Fibroblast of villous mesenchyme (primary cell): ENCODE measurements around a stretch of chr6.

GRCh38 chr6:34559800-34560276 lies 3.7 kb upstream of the SPDEF start:
- CAGE, long polyA plus RNA = no peak

- CAGE, long polyA plus RNA = no peak
These were observed 31.5 kb upstream of the SPDEF start for GRCh38 chr6:34587446-34588194.

- CAGE, long polyA plus RNA = no peak
These were observed 23.8 kb downstream of the ILRUN start for GRCh38 chr6:34672837-34673036.

GRCh38 chr6:34793073-34793404 lies 1.2 kb downstream of the BLTP3A start:
- CAGE, long polyA plus RNA = no peak

DNA sequence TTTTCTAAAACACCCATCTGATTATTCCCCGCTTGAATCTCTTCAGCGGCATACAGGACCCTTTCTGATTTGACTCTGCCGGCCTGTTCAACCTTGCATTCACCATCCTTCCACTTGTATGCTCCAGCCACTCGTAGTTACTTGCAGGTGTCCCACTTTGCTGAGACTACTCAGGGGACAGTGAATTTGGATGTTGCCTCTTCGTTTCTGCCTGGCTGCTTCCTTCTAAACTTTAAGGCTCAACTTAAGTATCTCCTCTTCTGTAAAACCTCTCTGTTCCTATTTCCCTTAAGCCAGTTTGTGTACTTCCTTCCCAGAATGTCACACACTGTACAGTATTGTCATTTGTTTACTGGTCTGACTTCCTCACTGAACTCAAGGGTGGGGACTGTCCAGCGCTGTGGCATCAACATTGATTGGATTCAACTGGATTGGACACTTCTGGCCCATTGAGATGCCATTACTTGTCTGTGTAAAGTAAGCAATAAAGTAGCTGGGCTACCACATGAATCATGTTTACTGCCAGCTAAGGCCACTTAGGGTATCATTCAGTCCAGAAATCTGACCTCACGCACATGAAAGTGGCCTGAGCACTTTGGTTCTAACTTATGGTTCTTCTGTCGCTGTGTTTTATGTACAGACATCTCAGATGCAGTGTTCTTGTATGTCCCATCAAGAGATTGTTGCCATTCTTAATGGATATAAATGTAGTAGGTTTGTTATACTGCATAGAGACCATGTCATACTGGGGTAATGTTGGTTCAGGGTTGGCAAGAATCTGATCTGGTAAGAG lies 69.7 kb downstream of the ANKS1A start:
- CAGE, long polyA plus RNA = no peak

DNA sequence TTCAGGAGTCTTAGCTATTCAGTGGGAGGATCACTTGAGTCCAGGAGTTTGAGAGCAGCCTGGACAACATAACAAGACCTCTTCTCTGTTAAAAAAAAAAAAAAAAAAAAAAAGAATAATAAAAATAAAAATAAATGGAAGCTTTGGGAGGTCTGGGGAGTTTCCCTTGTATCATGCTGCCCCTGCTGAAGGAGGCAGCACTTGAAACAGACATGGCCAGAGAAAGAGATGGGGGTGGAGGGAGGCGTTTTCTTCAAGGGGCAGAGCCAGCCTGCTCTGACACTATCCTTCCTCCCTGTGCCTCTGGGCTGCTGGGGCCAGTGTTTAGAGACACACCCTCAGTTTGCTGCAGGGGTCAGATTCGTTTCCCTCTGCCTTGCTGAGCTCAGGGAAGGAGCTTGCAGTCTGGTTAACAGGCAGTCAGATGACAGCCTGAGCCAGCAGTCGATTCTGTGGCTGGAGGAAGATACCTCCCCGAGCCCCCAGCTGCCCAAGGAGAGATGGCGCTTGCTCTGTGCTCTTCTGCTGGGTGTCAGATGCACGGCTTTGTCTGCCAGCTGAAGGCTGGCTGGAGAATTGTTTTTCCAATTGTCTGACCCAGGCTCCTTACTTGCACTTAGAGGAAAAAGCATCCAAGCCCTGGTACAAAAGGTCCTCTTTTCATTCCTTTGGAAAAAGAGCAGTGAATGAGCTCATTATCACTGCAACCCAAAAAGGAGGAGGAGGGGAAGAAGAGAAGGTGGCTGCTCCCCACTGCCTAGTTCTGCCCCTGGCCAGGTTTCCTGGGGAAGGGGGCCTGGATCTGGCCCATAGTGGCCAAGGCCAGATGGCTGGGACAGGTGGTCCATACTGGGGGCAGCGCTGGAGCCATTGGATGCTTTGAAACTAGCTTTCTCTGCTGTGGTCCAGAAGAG lies 88.4 kb downstream of the TCP11 start:
- CAGE, long polyA plus RNA = no peak

- CAGE, long polyA plus RNA = no peak
These were observed 8.9 kb upstream of the TCP11 start for GRCh38 chr6:35149798-35150688.

GRCh38 chr6:35185060-35185633 lies 28.6 kb upstream of the SCUBE3 start:
- CAGE, long polyA plus RNA = no peak

DNA sequence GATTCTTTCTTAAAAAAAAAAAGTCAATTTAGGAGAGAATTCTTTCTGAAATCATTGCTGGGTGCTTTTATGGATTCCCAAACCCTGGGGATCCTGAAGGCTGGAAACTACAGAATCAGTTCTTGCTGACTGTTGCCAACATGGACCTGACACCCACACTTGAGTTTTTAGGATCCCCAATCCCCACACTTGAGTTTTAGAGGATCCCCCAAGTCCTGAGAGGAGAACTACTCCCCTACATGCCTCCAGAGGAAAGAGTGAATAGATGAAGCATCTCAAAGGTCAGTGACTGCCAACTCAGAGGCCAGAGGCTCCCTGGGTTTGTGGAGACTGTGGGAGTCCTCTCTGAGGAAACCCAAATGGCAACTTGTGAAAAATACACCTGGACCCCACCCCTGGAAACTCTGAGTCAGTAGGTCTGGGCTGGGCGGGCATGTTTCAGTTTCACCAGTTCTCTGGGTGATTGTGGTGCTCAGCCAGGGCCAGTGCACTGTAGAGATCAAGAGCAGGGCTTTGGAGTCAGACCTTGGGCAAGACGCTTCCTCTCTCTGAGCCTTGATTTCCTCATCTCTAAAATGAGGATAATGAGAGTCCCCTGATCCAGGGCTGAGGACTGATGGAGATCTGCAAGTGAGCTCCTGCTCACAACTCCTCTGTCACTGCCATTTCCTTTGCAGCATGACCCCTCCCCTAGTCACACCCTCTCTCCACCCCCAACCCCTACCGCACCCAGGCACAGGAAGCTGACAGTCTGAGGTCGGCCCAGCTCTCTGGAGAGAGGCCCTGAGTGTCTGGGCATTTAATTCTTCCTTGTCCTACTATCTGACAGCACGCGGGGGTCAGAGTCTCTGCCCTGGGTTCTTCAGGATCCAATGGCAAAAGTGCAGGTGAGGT lies 5.0 kb downstream of the DEF6 start:
- CAGE, long polyA plus RNA = no peak

DNA sequence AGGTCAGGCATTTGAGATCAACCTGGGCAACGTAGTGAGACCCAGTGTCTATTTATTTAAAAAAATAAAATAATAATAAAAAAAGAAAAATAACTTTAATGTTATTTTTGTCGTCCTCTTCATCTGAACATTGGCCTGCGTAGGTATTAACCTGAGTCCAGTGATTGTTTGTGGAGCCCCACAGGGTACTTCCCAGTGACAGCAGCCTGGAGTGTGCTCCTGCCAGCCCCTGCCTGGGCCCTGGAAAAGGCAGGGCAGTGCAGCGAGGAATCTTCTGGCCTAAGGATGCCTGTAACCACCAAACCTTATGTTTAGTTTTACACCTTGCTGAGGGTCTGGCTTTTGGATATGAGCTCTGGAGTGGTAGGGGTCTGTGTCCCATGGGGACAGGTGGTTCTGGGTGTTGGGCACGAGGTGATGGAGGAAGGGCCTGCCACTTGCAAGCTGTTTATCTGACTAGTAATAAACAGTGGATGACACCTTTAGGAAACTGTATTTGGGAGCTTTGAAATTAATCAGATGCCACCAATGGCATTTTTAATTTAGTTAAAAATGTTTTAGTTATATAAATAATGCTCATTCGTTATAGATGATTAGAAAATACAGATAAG lies 19.2 kb downstream of the PPARD start:
- CAGE, long polyA plus RNA = no peak

GRCh38 chr6:35396811-35397398 lies 54.5 kb downstream of the PPARD start:
- CAGE, long polyA plus RNA = no peak

DNA sequence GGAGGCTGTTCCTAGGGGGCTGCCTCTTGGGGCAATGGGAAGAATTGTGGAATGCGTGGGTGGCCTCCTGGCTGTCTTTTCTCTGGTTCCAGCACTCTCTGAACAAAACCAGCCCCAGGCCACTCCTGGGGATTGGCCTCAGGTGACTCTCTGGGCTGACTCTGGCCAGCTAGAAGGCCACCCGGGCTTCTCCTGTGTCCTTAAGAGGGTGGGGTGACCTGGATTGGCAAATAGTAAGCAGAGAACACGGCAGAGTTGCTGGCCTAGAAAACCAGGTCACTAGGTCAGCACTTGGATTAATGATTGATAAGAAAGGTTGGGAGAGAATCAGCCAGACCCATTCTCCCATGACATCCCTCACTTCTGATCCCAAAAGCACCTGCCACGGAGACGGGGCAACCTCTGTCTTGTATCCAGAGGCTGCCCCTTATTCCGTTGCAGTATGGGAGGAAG lies 49.6 kb upstream of the FANCE start:
- CAGE, long polyA plus RNA = no peak

- CAGE, long polyA plus RNA = no peak
These were observed 3.6 kb downstream of the FANCE start for GRCh38 chr6:35455607-35456204.

GRCh38 chr6:35479786-35480468 lies 11.7 kb downstream of the RPL10A start:
- CAGE, long polyA plus RNA = no peak

DNA sequence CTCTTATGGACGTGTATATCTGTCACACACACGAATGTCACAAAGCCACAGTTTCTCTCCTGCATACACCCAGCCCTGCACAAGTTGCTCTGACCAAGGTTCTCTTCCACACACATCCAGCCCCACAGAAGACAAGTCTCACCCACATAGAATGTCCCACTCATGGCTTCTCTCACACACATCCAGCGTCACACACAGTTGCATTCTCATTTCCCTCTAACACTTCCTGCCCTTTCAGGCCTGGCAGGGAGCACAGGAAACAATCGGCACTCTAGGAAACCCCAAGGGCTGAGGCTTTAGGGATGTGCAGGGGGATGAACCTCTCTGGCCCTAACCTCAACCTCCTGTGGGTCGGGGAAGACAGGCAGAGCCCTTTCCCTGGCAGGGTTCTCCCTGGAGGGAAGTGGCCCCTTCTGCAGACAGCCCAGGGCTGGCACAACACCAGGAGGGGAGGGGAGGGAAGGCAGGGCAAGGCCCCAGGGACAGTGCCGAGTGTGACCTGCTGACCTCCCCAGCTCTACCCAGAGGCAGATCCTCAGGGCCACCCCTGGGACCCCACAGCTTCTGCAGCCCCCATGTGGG lies 2.8 kb downstream of the TEAD3 start:
- CAGE, long polyA plus RNA = no peak

DNA sequence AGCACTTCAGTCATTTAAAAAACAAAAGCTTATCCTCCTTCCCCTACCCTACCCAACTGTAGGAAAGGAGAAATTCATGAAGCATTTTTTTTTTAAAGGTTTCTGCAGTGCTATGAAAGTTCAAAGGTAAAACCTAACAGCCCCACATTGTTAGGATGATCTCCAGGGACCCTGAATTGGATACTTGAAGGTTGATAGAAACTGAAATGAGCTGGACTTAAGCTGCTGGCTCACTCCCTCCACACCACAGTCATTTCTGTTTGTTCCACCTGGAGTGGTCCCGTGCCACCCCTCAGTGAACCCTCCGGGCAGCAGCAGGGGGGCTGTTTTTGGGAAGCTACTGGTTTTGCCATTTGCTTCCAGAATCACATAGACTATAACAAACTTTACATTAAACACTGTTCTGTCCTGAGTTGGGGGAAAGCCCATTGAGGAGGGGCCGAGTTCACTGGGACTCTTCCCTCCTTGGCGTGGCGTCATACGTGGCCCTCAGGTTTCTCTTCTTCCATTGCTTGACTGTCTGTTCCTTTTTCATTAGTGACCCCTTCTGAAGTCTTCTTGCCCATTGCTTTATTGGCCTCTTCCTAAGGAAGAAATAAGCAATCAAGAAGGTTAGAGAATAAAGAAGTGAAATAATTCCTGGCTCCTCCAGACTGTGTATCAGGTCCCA lies 62.8 kb upstream of the TULP1 start:
- CAGE, long polyA plus RNA = no peak

GRCh38 chr6:35725420-35726054 lies 11.3 kb upstream of the ARMC12 start:
- CAGE, long polyA plus RNA = no peak

GRCh38 chr6:36114748-36115748 lies 15.3 kb upstream of the MAPK13 start:
- CAGE, long polyA plus RNA = no peak

- CAGE, long polyA plus RNA = no peak
These were observed 1.3 kb downstream of the MAPK13 start for GRCh38 chr6:36131583-36131952.

GRCh38 chr6:36210173-36210586 lies 13.6 kb downstream of the BRPF3 start:
- CAGE, long polyA plus RNA = no peak